Neural cell (in vitro differentiated cells): ENCODE results near the genes P2RX3, PRG3, SELENOH, OR10W1 and ZFP91.

GRCh38 chr11:57337982-57338425, at the start of gene P2RX3:
Gene P2RX3 (plus strand): TSS chr11:57338352.
- RAMPAGE, long total RNA: no peak

DNA sequence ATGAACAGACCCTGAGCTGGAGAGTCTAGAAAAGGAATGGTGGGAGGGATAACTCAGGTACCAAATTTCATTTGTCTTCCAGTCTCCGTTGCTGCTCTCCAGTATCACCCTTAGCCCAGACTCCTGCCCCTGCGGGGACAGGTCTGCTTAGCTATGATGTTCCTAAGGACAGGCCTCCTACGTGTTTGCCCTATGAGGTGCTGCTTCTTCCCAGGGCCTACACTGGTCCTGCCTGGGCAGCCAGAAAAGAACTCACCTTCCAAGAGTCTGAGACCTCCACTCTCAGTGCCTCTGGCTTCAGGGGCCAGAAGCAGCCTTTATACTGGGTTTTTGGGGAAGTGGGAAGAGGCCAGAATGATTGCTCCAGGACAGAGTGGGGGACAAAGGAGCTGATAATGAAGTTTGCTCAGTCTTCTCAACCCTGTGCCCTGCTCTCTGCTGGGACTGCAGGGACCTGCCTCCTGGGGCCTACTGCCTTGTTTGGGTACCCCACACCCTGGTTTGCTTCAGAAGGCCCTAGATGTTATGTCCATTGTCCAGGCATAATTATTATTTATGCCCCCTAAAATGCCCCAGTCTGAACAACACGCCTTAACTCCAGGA, at the start of gene PRG3:
Gene PRG3 (minus strand): TSS at position 293 of the 603 bp plus-strand sequence.
- RAMPAGE, long total RNA: no peak

DNA sequence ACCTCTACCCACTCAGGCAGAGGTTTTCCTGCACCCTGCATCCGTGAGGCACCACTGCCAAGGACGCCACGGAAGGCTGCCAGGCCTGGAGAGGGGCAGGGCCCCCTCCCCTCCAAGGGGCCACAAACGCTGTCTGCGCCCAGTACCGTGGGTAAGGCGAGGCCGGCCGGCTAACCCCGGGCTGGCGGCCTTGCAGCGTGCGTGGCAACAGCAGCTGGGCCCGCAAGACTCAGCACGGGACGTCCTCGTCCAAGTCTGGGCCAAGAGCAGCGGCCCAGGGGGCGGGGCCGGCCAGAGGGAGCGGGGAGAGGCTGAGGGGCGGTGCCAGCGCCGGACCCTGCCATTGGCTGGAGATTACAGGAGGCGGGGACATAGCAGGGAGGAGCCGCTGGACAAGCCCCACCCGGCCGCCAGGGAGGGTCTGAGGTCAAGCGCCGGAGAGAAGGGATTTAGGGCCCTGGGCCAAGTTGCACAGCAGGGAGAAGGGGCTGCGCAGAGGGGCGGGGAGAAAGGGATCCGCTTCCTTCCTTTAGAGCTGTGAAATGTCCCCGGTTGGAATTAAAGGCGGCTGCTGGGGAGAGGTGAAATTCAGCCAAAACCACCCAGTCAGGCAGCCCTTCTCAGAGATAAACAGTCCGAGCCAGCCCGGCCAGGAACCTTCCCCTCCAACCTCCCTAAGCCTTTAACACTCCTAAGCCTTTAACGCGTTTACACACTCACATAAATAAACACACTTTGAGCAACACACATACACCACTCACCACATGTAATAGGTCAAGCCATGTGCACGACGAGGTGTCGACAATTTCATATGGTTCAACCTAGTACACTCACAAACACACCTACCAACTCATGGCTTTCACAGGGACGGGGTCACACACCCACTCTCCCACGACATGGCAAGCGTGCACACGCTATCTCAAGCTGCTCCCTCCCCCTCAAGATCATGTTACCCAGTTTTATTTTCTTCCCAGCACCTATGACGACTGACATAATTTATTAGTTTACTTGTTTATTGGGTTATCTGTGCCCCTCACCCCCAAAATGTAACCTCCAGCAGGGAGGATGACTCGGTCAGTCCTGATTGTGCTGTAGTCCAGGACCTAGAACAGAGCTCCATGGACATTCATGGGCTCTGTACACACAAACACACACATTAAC, 15.7 kb downstream of the SLC43A1 start:
- RAMPAGE, long total RNA: no peak

GRCh38 chr11:57541034-57541582, 3.7 kb downstream of the SMTNL1 start:
- RAMPAGE, long total RNA: no peak

DNA sequence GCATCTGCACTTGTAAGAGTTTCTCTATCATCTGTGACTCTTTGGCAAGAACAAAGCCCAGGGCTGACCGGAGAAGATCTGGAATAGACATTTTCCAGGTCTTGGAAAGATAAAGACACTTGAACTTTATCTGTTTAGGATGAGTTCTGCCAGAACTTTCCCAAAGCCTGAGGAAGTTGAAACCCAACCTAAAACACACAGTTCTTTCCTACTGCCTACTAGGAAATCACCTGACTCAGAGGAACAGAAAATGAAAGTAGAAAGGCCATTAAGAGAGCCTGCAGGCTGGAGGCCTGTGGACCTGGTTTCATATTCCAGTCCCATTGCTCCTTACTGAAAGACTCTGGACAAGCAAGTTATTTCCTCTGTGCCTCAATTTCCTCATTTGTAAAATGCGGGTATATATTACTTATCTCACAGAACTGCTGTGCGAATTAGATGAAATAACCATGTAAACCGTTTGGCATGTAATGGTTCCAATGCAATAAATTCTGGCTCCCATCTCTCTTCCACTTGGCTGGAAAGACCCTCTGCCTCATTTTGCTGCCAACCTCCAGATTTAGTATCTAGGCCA, 1.3 kb downstream of the UBE2L6 start:
- RAMPAGE, long total RNA: no peak

- RAMPAGE, long total RNA: no peak
These were observed 12.1 kb downstream of the YPEL4 start for GRCh38 chr11:57637496-57638043.

DNA sequence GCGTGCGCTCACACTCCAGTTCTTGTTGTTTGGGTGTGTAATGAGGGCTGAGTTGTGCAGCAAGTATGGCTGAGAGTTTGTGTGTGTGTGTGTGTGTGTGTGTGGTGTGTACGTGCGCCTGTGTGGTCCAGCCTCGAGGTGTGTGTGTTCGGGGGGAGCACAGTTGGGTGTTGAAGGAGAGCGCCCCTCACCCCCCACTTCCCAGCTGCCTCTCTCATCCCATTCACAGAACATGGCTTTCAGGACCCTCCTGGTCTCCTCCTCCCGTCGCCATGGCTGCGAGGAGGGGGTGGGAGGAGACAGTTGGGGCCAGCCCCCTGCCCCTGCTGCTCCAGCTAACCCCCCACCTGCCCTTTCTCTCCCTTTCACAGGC, 10.6 kb downstream of the YPEL4 start:
- RAMPAGE, long total RNA: no peak

DNA sequence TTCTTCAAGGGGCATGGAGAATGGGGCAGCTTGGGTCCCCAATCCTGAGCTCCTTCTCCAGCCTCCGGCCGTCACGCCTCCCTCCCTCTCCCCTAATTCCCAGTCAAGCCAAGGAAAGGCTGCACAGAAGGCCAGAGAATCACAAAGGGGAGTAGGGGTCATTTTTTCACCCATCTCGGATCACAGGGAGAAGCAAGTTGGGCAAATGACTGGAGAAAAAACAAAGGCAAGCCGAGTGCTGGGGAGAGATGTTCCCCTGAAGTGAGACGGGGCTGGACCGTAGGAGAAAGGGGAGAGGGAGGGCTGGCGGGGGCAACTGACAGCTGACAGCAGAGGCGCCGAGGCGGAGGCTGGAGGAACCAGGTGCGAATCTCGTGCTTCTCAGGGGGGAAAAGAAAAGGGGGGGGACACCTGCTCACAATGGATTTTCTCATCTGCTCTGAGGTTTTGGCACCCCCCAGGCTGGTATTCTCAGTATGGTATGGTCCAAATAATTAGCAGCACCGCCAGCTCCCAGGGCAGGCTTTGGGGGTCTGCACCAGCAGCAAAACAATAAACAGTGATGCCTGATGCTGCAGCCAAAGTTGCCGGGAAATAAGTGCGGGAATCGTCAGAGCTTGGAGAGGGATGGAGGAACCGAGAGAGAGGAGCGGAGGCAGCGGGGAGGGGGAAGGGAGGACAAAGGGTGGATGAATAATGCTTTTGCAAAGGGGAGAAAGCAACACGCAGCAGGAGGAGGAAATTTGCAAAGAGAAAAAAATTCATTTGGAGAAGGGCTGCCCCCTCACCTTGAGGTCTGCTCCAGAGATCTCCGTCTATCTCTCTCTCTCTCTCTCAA, 596 bp downstream of the YPEL4 start:
- RAMPAGE, long total RNA: start-site peak on the plus strand centred at position 278 of the sequence, 132 bp wide, 66 and 55 reads in 2 replicates; start-site peak on the plus strand centred at position 530 of the sequence, 66 bp wide, 26 and 20 reads in 2 replicates

- RAMPAGE, long total RNA: start-site peak on the plus strand at chr11:57741450-57741589, 4,850 and 2,007 reads in 2 replicates
These were observed at the start of gene SELENOH for GRCh38 chr11:57741079-57741781. Gene SELENOH (plus strand): TSS chr11:57741491.

DNA sequence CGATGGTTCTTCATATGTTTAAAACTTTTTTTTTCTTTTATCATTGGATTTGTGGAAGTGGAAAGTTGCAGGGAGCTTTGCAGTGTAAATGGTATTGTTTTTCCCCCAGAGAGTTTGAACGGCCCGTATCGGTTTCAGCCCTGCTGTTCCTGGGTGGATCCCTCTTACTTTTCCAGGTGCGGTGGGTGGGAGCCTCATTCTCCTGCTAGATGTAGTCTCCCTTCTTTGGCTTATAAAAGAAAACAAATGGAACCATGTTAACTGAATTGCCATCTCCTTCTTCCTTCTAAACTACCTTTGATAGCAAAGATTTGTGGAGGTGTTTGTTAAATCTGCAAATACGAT, 862 bp downstream of the CTNND1 start:
- RAMPAGE, long total RNA: no peak

DNA sequence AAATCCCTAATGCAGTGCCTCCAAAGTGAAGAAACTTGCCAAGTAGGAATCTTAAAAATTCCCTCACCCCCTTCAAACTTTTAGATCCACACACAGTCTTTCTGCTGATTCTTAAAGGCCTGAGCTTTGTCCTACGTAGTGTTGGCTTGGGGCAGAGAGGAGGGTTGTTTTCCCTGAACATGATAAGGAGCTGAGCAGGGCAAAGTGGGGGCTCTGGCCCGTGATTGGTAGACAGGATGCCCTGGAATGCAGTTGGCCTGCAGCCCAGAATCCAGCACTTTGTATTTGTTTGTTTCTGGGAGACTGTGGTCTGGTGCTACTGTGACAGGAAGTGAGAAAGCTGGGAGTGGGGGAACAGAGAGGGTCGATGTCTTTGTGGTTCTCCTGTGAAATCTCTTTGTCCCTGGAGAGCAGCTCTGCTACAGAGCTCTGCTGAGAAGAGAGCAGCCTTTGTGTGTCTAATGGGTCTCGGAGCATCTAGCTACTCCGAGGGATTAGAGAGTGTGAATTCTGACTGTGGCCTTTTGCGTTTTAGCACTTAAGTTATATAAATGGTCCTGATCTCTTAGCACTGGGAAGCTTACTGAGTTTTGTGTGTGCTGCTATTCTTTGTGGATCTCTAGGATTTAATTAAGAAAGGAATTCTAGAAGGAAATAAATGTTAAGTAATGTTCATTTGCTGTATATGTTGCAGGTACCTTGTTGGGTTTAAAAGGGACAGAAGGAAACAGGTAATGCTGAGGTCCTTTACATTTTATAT, 17.0 kb downstream of the CTNND1 start:
- RAMPAGE, long total RNA: no peak

DNA sequence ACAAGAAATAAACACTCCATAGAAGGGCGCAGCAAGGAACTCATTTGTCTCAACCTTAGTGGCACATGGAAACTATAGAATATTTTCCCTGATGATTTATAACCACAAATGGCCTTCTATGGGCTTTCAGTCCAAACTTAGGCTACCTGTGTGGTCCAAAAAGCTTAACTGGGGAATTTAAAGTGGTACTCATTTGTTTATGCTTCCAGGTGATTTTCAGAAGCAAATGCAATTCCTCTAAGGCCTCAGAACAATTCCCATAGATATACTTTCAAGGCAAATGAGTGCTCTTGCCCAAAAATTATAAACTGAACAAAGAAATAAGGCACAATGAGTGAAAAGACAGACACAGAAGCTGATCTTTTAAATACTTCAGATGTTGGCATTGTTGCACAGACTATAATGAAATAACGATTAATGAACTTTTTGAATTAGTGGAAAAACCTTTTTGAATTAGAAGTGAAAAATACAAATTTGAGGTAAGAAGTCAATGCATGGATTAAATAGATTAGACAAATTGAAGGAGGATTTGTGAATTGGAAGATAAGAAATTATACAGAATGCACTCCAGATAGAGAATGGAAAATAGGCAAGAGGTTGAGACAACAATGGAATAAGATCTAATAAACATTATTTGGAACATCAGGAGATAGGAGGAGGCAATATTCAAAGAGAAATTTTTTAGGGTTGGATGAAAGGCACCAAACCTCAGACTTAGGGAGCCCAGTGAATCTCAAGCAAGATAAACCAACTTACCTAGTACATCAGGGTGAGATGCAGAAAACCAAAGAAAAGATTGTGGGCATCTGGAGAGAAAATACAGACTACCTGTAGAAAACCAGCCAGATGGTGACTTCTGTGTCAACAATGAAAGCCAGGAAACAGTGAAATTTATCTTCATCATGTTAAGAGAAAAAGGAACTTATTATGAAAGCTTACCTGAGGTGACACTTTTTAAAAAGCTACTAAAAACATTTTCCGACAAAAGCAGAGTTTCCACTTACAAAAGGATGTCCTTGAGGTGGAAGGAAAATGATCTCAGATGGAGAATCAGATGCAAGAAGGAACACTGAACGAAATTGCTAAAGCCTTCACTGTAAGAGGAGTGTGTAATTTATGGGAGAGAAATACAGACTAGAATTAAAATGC, 61.4 kb downstream of the CTNND1 start:
- RAMPAGE, long total RNA: no peak

GRCh38 chr11:58004449-58005203, 19.1 kb upstream of the OR9Q1 start:
- RAMPAGE, long total RNA: no peak

DNA sequence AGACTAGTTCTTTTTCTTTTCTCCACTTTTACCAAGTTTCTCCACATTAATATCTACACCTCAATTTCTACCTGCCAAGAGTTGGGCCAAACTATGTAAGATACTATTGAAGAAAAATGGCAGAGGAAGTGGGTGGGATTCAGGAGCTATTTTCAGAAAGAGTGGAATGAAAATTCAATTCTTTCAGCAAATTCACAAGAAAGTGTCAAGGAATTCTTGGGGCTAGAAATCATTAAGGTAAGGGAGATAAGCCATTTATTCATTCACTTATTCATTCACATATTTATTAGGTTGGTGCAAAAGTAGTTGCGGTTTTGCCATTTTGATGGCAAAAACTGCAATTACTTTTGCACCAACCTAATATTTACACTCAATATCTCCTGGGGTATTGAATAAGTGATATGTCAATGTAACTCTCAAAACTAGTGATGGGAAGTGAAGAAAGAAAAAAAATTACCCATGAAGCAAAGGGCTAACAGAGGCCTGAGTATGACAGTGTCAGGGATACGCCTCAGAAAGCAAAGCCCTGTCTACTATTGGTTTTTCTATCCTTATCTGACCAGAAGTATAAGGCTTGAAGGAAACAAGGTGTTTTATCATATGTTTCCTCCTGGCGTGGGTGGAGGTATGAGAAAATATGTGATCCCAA, at the start of gene OR10W1:
Gene OR10W1 (minus strand): TSS at position 245 of the 649 bp plus-strand sequence.
- RAMPAGE, long total RNA: no peak

DNA sequence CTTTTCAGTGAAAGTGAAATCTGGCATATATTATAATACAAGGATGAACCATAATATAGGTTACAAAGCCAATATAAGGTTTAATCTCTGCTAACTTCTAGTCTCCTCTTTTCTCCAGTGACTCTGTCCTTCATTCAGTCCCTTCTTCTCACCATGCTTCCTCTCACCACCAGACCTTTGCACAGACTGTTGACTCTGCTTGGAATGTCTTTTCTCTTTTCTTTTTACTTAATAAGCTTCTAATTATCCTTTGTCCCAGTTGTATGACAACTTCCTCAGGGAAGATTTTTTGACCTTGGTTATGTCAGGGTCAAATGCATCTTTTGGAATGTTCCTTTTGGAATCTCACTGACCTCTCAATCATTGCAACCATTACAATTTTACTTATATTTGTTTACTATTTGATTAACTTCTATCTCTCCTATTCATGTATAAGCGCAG, 5.6 kb upstream of the OR10W1 start:
- RAMPAGE, long total RNA: no peak

DNA sequence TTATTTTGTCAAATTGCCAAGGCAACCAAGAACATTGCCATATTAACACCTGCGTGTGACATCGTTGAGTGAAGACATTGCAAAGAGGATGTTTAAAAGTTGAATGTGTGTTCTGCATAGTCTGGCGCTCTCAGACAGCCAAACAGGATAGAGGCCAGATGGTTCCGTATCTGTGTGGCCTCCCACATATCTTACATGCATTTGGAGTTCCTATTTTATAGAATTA, 17.4 kb upstream of the OR5B21 start:
- RAMPAGE, long total RNA: no peak

DNA sequence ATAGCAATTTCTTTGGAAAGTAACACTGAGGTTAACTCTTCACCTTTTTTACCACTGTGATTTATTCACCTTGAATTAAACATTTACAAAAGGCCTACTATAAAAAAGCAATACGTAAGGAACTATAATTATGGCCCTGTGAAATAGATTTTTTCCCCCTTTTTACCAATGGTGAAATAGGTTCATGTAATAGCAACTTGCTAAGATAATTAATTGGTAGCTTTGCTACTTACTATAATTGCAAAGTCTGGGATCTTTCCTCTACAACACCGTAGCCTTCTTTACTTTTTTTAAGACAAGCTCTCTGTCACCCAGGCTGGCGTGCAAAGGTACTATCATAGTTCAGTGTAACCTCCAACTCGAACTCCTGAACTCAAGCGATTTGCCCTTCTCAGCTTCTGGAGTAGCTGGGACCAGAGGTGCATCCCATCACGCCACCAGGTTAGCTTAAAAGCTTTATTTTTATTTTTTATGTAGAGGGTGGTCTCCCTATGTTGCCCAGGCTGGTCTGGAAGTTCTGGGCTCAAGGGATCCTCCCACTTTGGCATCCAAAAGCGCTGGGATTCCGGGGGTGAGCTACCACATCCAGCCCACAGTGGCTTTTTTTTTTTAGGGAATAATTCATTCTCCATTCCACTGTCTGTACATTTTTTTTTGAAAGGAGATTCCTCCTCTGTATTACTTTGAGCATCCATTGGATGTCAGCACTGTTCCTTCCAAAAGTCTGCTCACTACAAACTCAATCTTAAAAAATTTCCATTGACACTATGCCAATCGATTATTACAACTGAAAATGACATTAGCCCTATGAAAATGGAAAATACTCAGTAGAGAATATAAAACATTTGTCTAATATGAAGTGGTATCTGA, 1.1 kb upstream of the LPXN start:
- RAMPAGE, long total RNA: no peak

- RAMPAGE, long total RNA: start-site peak on the plus strand at chr11:58579116-58579174, 46 and 26 reads in 2 replicates
These were observed at the start of gene ZFP91 for GRCh38 chr11:58579048-58579325. Gene ZFP91 (plus strand): TSS chr11:58579063.

GRCh38 chr11:58622334-58622537, 229 bp upstream of the CNTF start:
- RAMPAGE, long total RNA: no peak

GRCh38 chr11:58627111-58627604, 4.7 kb downstream of the CNTF start:
- RAMPAGE, long total RNA: no peak